Melanocyte of skin (primary cell): ENCODE results near the genes GMIP, ZNF430 and ZNF99.

- CAGE, long polyA plus RNA, 2 experiments: no peak in any of the 2 experiments
Measured at GRCh38 chr19:19541096-19541342, 3.0 kb downstream of the CILP2 start.

- CAGE, long polyA plus RNA, 2 experiments: no peak in any of the 2 experiments
Measured at GRCh38 chr19:19613567-19614018, 4.9 kb downstream of the PBX4 start.

GRCh38 chr19:19629972-19631035 lies 2.3 kb upstream of the LPAR2 start:
- CAGE, long polyA plus RNA, 2 experiments: no peak in any of the 2 experiments

DNA sequence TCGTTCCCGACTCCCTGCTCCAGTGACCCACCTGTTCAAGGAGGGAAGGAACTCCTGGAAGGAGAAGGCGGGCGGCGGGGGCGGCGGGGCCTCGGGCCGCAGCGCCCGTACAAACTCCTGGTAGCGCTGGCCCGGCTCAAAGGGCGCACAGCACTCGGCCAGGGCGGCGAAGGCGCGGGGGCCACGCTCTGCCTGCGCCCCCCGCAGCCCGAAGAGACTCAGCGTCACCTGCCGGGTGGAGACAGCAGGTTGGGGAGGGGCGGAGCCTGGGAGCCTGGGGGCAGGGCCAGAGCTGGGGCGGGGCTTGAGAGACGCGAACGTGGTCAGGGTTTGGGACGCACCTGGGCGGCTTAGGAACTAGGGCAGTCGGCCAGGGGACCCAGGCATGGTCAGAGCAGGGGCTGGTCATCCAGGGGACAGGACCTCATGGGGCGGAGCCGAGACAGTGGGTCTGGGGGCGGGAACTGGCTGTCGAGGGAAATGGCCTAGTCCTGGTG lies 6.1 kb downstream of the GMIP start:
- CAGE, long polyA plus RNA, 2 experiments: no peak in any of the 2 experiments

DNA sequence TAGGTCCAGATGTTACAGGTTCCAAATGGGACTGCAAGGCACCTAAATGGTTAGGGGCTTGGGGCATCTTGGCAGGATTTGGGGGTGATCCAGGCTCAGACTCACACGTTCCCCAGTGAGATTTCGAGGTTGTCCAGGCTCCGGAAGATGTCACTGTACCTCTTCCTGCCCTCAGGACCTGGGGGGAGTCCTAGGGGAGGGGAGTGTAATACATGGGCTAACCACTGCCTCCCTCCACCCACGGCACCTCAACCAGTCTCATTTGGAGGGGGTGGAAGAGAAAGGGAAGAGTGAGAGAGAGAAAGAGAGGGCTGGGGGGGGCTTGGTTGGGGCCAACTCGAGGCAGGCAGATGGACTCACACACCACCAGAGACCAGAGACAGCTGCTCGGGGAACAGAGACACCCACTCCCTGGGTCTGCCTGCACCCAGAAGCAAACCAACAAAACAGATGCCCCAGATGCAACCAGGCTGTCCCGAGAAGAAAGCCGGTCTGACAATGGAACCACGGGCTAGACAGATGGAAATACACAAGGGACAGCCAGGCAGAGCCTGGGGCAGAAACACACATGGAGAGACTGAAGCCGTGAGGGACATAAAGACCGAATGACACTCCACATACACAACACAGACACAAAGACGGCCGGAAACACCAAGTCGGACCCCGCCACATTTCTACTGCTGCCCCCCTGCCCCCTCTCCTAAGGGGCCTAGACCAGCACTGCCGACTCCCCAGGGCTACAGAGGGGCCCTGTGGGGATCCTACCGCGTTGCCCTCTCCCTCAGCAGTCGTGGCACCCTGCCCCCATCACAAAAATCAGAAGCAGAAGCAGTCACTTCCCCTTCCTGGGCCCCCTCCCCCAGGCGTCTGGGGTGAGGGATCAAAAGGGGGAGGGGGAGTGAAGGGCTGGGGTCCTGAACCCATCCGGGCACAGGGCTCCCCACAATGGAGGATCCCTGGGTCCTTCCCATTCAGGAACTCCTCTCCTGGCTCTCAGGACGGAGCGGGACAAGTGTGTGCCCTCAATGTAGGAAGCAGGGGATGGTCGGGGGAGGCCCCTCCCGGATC lies 693 bp downstream of the GMIP start:
- CAGE, long polyA plus RNA, 2 experiments: no peak in any of the 2 experiments

- CAGE, long polyA plus RNA, 2 experiments: no peak in any of the 2 experiments
Measured at GRCh38 chr19:19643498-19643845, at the start of gene GMIP. Gene GMIP, minus strand, starts transcription at chr19:19643657.

DNA sequence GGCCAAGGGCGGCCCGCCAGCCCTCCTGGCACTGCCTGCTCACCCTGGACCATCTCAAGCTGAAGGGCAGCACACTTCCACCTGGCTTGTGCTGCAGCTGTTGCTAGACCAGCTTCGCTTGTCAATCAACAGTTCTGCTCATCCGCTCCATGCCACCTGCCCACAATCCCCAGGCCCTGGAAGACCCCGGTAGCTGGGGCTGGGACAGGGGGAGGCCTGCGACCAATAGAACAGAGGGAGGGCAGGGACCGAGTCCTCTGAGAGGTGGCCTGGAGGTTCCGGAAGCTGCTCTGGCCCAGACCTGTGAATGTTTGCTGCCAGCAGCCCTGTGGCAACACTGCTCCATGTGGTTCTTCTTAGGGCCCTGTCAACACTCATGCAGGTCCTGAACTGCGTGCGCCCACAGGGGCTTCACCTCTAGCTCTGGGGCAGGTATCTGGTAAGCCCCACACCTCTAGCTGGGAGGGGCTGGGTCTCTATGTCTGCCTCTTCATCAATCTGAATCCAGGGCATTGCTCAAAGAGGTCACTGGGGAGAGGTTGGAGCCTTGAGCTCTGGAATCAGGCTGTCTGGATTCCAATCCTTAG lies 7.1 kb upstream of the GMIP start:
- CAGE, long polyA plus RNA, 2 experiments: no peak in any of the 2 experiments

- CAGE, long polyA plus RNA, 2 experiments: no peak in any of the 2 experiments
Measured at GRCh38 chr19:19681134-19681869, 12.7 kb downstream of the ZNF101 start.

DNA sequence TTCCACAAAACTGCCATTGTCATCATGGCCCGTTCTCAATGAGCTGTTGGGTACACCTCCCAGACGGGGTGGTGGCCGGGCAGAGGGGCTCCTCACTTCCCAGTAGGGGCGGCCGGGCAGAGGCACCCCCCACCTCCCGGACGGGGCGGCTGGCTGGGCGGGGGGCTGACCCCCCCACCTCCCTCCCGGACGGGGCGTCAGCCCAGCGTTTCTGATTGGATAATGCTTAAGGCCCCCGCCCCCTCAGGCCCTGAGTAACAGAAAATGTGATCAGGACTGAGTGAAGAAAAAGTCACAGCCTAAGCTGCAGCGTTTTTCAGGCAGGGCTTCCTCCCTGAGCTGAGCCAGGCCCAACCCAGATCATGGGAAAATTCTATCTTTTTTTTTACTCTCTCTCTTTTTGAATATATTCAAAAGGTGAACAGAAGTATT lies 14.5 kb upstream of the ZNF486 start:
- CAGE, long polyA plus RNA, 2 experiments: no peak in any of the 2 experiments

DNA sequence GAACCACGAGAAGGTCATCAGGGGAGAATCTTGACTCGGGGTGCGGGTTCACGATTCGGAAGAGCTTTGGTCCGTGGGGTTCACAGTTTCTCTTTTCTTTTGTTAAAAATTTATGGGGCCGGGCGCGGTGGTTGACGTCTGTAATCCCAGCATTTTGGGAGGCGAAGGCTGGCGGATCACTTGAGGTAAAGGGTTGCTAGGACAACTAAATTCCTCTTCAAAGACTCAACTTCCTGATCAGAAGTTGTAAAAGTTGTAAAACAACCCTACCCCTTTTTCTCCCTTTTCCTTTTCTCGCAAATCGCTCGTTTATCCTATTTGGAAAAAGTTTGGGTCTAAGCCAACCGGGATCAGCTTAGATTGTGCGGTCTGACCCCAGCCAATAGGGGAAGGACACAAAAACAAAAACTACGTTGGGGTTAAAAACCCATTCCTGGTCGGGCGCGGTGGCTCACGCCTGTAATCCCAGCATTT lies 668 bp downstream of the ZNF486 start:
- CAGE, long polyA plus RNA, 2 experiments: no peak in any of the 2 experiments

GRCh38 chr19:20432109-20432487 lies 133.5 kb downstream of the ZNF737 start:
- CAGE, long polyA plus RNA, 2 experiments: no peak in any of the 2 experiments

DNA sequence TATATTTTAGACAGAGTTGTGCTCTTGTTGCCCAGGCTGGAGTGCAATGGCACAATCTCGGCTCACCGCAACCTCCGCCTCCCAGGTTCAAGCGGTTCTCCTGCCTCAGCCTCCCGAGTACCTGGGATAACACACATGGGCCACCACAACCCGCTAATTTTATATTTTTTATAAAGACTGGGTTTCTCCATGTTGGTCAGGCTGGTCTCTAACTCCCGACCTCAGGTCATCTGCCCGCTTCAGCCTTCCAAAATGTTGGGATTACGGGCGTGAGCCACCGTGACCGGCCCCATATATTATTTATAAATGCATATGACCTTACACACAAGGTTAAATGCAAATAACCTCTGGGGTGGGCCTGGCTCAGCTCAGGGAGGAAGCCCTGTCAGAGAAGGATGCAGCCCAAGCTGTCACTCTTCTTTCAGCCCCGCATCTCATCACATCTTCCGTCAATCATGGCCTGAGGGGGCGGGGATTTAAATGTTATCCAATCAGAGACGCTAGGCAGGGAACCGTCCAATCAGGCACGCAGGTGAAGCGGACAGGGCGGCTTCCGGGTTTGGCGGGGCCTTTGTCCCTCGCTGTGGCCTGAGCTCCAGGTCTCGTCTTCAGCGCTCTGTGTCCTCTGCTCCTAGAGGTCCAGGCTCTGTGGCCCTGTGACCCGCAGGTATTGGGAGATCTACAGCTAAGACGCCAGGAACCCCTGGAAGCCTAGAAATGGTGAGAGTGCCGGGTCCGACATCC lies at the start of gene ZNF430:
ZNF430 (plus strand) TSS at position 574 of the 744 bp plus-strand sequence.
- CAGE, long polyA plus RNA, 2 experiments: start-site peak on the plus strand in 1 of 2 experiments, centred at position 573 of the sequence, 13 to 40 reads per replicate

DNA sequence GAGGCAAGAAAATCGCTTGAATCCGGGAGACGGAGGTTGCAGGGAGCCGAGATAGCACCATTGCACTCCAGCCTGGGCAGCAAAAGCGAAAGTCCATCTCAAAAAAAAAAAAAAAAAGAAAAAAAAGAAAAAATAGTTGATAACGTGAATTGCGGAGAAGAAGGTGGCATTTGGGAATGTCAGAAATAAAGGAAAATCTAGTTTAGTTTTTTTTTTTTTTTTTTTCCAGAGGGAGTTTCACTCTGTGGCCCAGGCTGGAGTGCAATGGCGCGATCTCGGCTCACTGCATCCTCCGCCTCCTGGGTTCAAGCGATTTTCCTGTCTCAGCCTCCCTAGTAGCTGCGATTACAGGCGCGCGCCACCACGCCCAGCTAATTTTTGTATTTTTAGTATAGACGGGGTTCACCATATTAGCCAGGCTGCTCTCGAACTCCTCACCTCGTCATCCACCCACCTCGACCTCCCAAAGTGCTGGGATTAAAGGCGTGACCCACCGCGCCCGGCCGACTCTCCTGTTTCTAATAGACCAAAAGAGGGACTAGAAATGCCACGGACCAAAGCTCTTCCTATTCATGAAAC lies 743 bp downstream of the ZNF43 start:
- CAGE, long polyA plus RNA, 2 experiments: no peak in any of the 2 experiments

GRCh38 chr19:22783817-22784357 lies at the start of gene ZNF99:
Gene ZNF99, minus strand, starts transcription at chr19:22784151.
- CAGE, long polyA plus RNA, 2 experiments: no peak in any of the 2 experiments

GRCh38 chr19:23264275-23264686 lies 14.1 kb upstream of the ZNF724 start:
- CAGE, long polyA plus RNA, 2 experiments: no peak in any of the 2 experiments

DNA sequence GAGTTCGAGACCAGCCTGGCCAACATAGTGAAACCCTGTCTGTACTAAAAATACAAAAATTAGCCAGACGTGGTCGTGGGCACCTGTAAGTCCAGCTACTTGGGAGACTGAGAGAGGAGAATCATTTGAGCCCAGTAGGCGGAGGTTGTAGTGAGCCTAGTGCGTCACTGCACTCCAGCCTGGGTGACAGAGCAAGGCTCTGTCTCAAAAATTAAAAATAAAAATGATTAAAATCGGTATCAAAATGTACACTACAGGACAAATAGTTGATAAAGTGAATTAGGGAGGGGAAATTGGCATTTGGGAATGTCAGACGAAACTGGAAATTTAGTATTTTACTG lies 1.5 kb downstream of the ZNF91 start:
- CAGE, long polyA plus RNA, 2 experiments: no peak in any of the 2 experiments

DNA sequence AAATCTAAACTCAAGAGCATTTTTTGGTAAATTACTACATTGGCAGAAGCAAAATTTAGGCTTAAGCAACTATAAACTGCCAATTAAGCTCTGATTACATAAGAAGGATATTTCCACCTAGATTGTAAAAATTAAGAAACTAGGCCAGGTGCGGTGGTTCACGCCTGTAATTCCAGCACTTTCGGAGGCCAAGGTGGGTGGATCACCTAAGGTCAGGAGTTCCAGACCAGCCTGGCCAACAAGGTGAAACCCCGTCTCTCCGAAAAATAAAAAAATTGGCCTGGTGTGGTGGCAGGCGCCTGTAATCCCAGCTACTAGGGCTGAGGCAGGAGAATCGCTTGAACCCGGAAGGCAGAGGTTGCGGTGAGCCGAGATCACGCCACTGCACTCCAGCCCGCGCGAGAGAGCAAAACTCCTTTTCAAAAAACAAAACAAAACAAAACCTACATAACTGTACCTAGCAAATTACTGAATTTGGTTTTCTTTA lies 921 bp downstream of the ZNF91 start:
- CAGE, long polyA plus RNA, 2 experiments: no peak in any of the 2 experiments

- CAGE, long polyA plus RNA, 2 experiments: no peak in any of the 2 experiments
Measured at GRCh38 chr19:23414758-23415446, 19.6 kb upstream of the ZNF91 start.

DNA sequence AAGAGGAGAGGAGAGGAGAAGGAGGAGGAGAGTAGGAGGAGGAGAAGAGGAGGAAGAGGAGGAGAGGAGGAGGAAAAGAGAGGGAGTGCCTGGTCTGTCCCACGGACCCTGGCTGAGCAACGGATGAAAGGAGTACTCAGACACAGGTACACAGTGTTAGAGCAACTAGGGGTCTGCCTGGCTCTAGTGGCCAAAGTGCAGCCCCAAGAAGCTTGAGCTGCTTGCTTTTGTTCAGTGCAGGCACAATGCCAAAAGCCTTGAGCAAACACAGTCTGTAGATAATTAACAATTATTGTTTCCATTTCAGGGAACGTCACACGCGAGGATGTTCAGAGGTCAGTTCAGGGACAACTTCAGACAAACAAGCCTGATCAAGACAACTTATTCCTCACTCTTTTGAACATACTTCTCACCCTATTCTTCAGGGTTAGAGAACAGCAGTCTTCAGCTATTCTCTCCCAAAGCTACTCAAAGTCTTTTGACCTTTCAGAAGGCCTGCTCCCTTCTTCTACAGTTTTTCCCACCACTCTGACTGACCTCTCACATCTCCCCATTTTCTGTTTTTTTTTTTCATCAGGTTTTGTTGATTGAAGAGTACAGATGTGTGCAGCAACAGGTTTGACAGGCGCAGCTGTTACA lies 32.1 kb upstream of the ZNF726 start:
- CAGE, long polyA plus RNA, 2 experiments: no peak in any of the 2 experiments

GRCh38 chr19:24018653-24019264 lies 68.2 kb upstream of the ZNF254 start:
- CAGE, long polyA plus RNA, 2 experiments: no peak in any of the 2 experiments